HTERT-HM (cell line): Measurements from ENCODE around the genes DLK1 and RTL1.

- RRBS = no CpG with 5 or more reads among the region's 18 CpGs
These were observed 39.3 kb downstream of the BEGAIN start for GRCh38 chr14:100547770-100548448.

DNA sequence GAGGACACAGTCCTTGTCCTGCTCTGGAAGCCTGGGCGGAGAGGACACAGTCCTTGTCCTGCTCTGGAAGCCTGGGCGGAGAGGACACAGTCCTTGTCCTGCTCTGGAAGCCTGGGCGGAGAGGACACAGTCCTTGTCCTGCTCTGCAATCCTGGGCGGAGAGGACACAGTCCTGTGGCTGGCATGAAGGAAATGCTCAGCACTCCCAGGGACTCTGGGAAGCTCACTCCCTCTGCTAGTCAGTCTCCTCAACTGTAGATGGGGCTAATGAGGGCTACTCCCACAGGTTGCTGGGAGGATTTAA, 53.9 kb upstream of the BEGAIN start:
- RRBS = no CpG with 5 or more reads among the region's 4 CpGs

GRCh38 chr14:100662658-100663386, 63.9 kb upstream of the DLK1 start:
- RRBS = no CpG with 5 or more reads among the region's 6 CpGs

GRCh38 chr14:100696604-100697173, 30.0 kb upstream of the DLK1 start:
- RRBS = no CpG with 5 or more reads among the region's 12 CpGs

DNA sequence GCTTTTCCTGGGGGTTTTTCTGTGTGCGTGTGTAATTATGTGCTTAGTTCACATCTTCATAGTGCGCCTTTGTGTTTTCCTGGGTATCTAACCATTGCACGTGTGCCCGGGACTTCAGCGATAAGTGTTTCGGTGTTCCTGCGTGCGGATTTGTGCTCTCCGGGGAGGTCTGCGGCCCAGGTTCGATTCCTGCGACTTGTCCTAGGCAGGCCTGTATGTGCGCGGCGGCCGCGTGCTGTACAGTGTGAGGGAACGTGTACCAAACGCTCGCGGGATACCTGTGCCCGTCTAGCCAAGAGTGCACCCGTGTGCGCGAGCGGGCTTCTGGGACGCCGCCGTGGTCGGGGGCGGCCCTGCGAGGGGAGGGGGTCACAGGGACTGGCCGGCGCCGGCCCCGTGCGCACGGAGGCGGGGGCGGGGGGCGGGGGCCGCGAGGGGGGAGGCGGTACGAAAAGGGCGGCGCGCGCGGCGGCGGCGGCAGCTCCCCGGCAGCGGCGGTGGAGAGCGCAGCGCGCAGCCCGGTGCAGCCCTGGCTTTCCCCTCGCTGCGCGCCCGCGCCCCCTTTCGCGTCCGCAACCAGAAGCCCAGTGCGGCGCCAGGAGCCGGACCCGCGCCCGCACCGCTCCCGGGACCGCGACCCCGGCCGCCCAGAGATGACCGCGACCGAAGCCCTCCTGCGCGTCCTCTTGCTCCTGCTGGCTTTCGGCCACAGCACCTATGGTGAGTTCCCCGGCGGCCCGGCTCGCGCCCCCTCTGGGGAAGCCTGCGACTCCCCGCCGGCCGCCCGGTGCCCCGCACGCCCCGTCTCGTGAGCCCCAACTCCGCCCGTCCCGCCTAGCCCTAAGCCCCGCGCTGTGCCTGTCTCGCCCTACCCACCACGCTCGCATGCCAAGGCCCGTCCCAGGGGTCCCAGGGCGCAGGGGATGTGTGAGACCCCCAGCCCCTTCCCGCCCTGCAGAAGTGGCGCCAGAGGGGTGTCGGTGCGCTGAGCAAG, at the start of gene DLK1:
DLK1 (plus strand) TSS at position 477 of the 994 bp plus-strand sequence.
- RRBS = 13% methylated on average over 37 of the region's 114 CpGs

- RRBS = 48% methylated on average over 18 of the region's 38 CpGs
These were observed 79.3 kb downstream of the RTL1 start for GRCh38 chr14:100824114-100824711.

DNA sequence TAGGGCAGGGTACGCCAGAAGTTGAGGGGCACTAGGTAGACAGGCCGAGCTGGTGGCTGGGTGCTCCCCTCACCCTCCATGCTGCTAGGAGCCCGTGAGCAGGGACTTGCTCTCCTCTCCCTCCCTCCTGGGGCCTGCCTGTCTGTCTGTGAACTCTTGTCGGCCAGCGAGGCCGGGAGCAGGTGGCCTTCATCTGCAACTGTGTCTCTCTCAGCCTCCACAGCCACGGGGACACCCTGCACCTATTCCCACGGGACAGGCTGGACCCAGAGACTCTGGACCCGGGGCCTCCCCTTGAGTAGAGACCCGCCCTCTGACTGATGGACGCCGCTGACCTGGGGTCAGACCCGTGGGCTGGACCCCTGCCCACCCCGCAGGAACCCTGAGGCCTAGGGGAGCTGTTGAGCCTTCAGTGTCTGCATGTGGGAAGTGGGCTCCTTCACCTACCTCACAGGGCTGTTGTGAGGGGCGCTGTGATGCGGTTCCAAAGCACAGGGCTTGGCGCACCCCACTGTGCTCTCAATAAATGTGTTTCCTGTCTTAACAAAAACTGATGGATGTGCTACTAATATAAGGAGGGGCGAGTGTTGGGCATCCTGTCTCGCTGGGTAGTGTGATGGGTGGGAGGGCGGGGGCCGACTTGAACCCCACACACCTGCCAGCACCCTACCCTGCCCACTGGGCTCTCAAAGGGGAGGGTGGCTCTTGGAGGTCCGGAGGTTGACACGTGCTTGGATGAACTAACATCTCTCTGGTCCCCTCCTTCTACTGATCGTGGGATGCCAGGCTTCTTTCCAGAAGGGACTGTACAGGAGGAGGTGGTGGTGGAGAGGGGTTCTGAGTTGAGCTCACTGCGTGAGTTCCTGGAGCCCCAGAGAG, 42.8 kb downstream of the RTL1 start:
- RRBS = 19% methylated on average over 3 of the region's 25 CpGs

DNA sequence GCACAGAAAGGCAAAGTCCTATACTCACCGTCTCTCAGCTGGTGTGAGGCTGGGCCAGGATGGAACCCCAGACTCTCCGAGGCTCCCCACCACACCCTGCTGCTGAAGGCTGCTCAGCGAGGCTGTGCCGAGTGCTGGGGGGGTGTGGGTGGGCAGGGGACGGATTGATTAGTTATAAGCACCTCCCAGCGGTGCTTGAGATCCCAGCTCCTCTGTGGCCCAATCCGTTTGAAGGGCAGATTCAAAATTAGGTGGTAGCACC, at the start of gene RTL1:
RTL1 (minus strand) TSS at position 146 of the 262 bp plus-strand sequence.
- RRBS = no CpG with 5 or more reads among the region's 7 CpGs

DNA sequence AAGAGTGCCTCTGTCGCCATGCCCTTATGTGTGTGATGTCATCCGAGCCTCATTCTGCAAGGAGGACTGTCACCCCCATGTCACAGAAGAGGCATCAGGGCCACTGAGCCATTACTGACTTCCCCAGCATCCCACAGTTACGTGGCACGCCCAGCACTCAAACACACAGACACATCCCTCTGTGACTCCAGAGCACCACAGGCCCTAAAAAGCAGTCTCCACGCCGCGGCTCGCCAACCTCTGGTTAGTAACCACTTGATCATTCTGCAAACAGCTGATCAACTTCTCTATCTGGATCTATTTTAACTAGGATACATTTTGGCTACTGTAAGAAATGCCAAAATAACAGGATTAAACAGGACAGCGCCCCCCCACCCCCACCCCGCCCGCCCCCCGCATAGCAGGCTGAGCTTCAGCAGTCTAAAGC, 215.8 kb upstream of the PPP2R5C start:
- RRBS = no CpG with 5 or more reads among the region's 12 CpGs

GRCh38 chr14:101707122-101708335, 54.0 kb upstream of the PPP2R5C start:
- RRBS = 13% methylated on average over 5 of the region's 23 CpGs

DNA sequence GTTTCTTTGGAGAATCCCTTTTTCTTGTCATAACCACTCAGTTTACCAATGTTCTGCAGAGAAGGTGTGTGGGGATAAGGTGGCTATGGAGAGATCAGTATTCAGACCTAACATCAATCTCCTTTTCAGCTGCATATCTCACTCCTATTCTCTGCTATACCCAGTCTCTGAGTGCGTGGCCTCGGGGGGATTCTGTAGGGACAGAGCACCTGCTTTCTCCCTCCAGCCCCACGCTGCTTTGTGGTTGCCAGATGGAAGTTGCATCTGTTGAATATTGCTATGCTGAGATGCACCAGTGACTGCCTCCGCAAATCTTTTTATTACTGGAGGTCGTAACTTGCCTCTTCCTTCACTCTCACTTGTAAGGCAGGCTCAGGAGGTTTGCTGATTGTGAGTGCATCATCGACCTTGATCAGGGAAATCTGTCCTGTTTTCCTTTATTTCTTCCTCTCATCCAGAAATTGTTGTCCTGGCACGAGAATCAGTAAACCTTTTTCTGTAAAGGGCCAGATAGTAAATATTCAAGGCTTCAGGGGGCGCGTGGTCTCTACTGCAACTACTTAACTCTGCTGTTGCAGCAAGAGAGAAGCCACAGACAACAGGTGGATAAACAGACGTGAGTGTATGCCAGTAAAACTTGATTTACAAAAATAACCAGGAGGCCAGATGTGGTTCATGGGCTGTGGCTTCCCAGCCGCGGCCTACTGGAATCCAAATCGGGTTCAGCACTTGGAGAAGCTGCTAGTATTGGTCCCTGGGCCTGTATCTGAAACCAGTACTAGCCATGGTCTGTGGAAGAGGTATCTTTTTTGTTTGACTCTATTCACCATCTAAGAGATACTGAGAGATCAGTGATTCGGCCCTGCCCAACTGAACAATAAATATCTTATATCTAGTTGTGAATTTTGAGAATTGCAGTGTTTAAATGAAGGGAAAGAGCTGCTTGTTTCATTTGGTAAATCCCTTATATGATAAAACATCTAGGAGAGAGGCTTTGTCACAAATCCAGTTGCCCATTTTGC, 13.1 kb downstream of the PPP2R5C start:
- RRBS = no CpG with 5 or more reads among the region's 14 CpGs

GRCh38 chr14:101781698-101782058, 20.2 kb downstream of the PPP2R5C start:
- RRBS = no CpG with 5 or more reads among the region's 30 CpGs

- RRBS = no CpG with 5 or more reads among the region's 2 CpGs
These were observed 49.2 kb downstream of the PPP2R5C start for GRCh38 chr14:101810664-101811250.

GRCh38 chr14:101811251-101811786, 49.8 kb downstream of the PPP2R5C start:
- RRBS = no CpG with 5 or more reads among the region's 5 CpGs

GRCh38 chr14:101819577-101820149, 58.2 kb downstream of the PPP2R5C start:
- RRBS = no CpG with 5 or more reads among the region's 13 CpGs

- RRBS = 30% methylated on average over 4 of the region's 10 CpGs
These were observed 61.4 kb downstream of the PPP2R5C start for GRCh38 chr14:101822765-101823376.

DNA sequence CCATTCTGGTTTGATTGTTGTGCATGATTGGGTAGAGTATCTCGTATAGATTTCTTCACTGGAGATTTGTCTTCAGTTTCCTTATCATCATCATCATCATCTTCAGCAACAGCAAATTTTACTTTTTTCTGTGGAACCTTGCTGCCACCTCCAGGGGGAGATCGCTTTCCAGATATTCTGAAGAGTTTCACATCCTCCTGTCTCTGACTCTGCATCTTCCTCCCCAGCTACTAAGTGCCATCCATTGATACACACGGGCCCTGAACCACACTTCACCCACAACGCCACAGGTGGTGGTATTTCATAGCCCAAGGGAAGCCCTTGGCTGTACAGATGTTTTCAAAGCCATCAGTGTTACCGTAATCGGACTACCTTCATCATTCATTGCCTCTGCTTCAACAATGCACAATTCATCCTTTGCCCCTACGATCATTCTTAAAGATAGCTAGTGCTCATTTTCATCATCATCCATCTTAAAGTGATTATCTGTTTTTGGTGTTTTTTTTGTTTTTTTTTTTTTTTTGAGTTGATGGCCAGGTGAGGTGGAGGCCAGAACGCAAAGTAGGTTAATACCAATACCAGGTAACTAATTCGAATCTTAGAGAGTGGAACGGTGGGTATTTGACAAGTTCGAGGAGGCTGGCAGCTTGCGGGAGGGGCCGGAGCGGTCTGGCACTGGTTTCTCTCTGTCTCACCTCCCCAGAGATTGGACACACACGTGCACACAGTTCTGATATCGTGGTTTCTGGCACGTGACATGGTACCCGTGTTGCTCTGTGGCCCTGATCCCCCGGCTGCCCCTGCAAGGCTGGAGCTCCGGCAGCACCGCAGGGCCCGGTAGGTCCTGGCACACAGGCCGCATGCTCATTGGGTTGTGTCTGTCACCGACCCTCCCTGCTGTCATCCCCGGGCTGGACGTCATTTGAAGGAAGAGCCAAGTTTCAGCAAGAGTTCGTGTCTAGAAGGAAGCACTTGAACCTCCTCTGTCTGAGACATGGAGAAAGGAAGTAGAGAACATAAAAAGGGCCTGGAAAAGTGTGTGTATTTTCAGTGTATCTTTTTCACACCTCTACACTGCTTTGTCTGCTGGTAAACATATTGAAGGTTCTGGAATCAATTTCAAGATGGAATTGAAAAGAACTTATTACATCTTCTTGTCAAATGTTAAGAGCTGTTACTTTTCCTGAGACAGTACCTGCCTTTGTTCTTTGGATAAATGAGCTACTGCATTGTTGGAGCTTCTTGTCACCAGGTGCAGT, 82.6 kb downstream of the PPP2R5C start:
- RRBS = 92% methylated on average over 6 of the region's 27 CpGs

DNA sequence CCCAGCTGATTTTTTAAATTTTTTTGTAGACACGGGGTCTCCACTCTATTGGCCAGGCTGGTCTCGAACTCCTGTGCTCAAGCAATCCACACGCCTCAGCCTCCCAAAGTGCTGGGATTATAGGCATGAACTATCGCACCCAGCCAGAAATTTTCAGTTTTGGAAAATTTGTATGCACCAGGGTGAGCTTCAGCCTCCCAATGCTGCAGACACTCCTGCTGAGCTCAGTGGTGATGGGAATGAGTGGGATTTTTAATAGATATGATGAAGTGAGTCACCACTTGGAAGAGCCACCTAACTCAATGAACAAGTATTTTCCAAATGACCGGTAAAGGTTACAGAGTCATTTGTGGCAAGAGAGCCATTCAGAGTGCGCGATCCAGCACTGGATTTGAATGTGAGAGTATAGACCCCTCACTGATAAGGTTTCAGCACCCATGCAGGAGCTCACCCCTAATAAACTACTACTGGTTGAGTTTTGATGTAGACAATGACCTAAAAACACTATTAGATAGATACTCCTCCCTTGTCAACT, 100.6 kb downstream of the PPP2R5C start:
- RRBS = no CpG with 5 or more reads among the region's 7 CpGs

DNA sequence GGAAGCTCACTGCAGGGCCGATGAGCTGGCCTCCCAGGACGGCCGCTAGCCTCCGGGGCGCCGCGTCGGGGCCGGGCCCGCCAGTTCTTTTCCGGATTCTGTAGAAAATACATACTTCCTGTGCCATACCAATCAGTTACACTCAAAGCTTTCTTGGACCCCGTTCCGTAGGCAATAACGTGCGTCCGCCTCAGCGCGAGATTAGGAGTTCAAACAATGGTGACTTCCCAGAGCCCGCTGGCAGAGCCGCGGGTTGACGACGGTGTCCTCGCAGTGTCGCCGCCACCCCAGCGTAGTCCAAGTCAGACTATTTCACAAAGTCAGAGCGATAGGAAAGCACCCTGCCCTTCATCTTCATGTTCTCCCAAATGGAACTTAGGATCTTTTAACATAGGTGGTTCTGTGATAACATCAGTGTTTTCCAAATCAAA, 39.1 kb upstream of the DYNC1H1 start:
- RRBS = no CpG with 5 or more reads among the region's 28 CpGs

DNA sequence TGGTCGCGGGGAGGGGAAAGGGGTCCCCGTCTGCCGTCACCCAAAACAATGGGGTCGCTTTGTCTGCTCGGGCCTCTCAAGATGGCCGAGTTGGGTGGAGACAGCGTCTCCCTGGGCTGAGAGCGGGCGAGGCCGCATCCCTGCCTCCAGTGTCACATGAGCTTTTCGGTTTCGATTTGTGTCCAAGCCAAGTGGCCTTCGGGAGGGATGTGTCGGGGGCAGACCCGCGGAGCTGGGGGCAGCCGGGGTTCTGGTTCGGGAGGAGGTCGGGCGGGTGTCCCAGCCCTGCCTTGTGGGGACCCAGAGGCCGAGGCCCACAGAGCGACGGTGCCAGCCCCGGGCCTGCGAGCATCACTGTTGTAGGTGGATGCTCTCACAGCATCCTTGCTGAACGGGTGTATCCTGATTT, 846 bp downstream of the DYNC1H1 start:
- RRBS = 1% methylated on average over 8 of the region's 27 CpGs